Hepatocyte (in vitro differentiated cells and primary cell): ENCODE data around the genes RBM10, ELK1, SUV39H1, GLOD5 and PQBP1.

GRCh38 chrX:46628049-46628373 is 54.4 kb downstream of the CHST7 start:
- RAMPAGE, long total RNA = no peak
- RRBS = no CpG with 5 or more reads among the region's 3 CpGs

DNA sequence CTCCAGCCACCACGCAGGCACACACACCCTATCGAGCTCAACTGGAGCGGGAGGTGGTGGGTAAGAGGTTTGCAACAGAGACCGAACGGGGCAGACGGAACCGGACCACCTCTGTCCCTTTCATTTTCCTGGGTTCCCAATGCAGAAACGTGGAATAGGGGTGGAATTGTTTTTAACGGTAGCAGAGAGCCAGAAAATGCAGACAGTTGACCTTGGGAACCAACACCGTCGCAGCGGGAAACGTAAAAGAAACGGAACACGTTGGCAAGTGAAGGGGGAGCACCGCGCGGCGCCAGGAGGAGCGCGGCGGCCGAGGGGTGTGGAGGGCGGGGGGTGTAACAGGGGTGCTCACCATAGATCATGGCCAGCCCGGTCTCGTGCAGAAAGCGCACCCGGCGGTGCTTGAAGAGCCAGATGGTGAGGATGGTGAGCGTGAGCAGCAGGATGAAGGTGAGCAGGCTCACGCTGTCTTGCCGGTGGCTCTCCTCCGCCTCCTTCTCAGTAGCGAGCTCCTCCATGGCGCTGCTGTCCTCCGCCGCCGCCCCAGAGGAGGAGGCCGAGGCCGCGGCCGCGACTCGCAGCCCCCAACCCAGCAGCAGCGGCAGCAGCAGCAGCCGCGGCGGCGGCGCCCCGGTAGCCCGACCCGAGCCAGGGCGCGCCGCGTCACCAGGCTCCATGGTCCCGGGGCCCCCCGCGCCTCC is 415 bp downstream of the SLC9A7 start:
- RAMPAGE, long total RNA = no peak
- RRBS = 9% methylated on average over 10 of the region's 60 CpGs

DNA sequence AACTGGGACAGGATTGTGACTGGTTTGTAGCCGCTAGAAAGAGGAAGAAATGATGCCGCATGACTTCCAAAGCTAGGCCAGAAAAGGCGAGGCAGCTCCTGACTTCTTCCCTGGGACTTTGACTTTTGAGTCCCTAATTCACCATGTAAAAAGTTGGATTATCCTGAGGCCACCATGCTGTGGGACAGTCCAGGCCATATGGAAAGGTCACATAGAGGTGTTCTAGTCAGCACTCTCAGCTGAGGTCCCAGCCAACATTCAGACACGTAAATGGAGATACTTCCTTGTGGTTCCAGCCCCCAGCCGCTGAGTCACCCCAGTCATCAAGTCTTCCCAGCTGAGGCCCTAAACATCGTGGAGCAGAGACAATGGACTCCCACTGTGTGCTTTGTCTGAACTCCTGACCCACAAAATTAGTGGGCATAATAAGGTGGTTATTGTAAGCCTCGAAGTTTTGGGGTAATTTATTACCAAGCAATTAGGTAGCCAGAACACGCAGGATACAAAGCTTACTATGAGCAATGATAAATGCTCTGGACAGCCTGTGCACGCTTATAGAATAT is 33.0 kb upstream of the SLC9A7 start:
- RAMPAGE, long total RNA = no peak
- RRBS = no CpG with 5 or more reads among the region's 9 CpGs

DNA sequence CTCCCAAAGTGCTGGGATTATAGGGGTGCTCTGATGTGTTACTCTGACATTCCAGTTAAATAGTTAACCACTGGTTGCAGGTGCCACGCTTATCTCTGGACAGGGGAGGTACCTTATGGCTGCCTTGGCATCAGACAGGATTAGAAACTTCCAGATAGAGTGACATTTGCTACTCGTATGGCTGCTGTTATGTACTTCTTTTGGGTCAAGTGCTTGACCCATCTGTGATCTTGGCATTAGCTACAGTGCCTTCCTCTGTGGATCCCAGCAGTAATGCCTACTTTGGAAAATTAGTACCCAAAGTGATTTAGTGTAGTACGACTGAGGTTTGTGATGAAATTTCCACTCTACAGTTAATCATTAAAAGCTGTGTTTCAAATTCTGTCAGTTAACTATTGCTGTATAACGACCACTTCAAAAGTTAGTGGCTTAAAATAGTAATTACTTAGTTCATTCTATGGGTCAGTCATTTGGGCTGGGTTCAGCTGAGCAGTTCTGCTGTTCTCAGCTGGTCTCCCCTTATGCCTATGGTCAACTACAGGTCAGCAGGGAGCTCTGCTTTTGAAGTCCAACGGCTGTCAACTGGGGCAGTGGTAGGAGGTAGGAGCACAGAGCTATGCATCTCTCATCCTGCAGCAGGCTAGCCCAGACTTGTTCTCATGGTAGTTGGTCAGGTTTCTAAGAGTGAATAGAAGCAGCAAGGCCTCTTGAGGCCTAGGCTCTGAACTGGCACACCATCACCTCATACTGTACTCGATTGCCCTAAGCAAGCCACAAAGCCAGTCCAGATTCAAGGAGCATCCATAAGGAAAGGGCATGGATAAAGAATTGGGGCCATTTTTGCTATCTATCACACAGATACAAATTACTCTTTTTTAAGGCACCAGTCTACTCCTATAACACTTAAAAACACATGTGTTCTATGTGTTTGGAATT is 51.1 kb downstream of the JADE3 start:
- RAMPAGE, long total RNA = no peak
- RRBS = no CpG with 5 or more reads among the region's 6 CpGs

- RAMPAGE, long total RNA = no peak
- RRBS = 17% methylated on average over 29 of the region's 67 CpGs
These were observed at the start of gene RBM10 for GRCh38 chrX:47144959-47145975. Gene RBM10 (plus strand): TSS chrX:47145221.

- RAMPAGE, long total RNA = no peak
- RRBS = no CpG with 5 or more reads among the region's 19 CpGs
These were observed 14.2 kb upstream of the UBA1 start for GRCh38 chrX:47179207-47179997.

GRCh38 chrX:47212367-47212689 is 6.2 kb upstream of the CDK16 start:
- RAMPAGE, long total RNA = no peak
- RRBS = no CpG with 5 or more reads among the region's 2 CpGs

- RAMPAGE, long total RNA = no peak
- RRBS = no CpG with 5 or more reads among the region's 3 CpGs
These were observed 1.1 kb upstream of the USP11 start for GRCh38 chrX:47231763-47232077.

GRCh38 chrX:47463303-47463849 is 19.6 kb downstream of the ZNF41 start:
- RAMPAGE, long total RNA = no peak
- RRBS = no CpG with 5 or more reads among the region's 2 CpGs

GRCh38 chrX:47562338-47563585 is 1.8 kb downstream of the ARAF start:
- RAMPAGE, long total RNA = no peak
- RRBS = no CpG with 5 or more reads among the region's 26 CpGs

DNA sequence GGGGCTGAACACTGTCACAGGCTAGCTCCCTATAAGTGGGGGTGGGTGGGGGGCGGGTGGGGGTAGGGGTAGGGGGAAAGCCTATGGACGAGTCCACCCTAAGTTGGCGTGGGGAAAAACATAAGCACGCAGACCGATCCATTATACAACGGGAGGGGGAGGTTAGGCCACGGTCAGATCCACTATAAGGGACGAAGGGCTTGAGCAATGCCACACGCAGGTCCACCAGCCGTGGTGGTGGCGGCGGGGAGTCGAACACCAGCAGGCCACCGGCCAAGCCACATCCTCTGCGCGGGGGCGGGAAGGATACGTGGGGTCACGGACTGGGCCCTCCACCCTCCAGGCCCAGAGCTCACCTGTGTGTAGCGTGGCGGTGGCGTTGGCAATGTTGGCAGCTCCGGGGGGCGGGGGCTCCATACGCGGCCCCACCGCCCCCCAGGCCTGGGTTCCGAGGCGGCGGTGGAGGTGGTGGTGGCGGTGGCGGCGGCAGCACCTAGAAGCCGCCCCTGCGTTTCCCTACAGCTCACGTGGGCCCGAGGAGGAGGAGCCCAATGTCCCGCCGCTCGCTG is at the start of gene ELK1:
Gene ELK1 (minus strand): TSS at position 497 of the 569 bp plus-strand sequence.
- RAMPAGE, long total RNA = start-site peak on the minus strand centred at position 483 of the sequence, 33 bp wide, 52 and 11 reads in 2 replicates
- RRBS = no CpG with 5 or more reads among the region's 40 CpGs

DNA sequence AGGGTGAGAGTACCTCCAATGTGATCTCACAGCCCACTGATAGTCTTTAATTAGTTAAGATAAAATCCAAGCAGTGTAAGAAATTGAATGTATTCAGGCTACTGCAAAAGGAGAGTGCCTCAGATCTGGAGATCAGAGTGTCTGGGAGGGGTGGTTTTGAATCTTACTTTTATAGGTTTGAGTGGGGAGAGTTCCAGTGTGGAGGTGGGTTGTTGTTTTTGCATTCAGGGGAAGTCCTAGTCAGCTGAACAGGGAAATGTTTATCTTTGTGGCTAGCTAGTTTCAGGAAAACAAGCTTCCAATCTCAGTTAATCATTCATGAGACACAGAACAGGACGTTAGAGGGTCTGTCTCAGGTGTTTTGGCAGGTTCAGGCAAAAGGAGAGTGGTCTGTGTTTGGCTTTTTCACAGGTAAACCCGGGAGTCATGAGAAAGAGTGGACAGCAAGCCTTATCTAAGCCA is 26.0 kb downstream of the ZNF81 start:
- RAMPAGE, long total RNA = no peak
- RRBS = no CpG with 5 or more reads among the region's 2 CpGs

DNA sequence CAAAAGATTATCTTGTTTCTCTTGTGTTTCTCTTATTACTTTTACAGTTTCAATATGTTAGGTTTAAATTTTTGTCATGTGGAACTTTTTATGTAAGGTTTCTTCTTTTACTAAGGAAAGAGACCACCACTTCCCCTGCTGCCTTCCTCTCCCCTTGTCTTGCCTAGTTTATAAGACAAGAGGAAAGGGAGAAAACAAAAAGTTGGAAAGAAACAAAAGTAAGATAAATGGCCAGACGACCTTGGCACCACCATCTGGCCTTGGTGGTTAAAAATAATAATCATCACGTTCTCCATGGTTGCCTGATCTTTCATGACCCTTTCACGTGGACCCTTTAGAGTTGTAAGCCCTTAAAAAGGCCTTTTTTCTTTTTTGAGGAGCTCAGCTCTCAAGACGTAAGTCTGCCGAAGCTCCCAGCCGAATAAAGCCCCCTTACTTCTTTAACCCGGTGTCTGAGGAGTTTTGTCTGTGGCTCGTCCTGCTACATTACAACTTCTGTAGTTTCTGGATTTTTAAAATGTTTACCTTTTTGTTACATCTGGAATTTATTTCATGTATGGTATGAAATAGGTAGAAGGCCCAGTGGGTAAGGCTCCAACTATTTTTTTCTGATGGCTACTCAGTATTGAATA is 18.4 kb downstream of the ZNF630 start:
- RAMPAGE, long total RNA = no peak
- RRBS = no CpG with 5 or more reads among the region's 8 CpGs

- RAMPAGE, long total RNA = no peak
- RRBS = no CpG with 5 or more reads among the region's 2 CpGs
These were observed 2.9 kb upstream of the FTSJ1 start for GRCh38 chrX:48473178-48473357.

DNA sequence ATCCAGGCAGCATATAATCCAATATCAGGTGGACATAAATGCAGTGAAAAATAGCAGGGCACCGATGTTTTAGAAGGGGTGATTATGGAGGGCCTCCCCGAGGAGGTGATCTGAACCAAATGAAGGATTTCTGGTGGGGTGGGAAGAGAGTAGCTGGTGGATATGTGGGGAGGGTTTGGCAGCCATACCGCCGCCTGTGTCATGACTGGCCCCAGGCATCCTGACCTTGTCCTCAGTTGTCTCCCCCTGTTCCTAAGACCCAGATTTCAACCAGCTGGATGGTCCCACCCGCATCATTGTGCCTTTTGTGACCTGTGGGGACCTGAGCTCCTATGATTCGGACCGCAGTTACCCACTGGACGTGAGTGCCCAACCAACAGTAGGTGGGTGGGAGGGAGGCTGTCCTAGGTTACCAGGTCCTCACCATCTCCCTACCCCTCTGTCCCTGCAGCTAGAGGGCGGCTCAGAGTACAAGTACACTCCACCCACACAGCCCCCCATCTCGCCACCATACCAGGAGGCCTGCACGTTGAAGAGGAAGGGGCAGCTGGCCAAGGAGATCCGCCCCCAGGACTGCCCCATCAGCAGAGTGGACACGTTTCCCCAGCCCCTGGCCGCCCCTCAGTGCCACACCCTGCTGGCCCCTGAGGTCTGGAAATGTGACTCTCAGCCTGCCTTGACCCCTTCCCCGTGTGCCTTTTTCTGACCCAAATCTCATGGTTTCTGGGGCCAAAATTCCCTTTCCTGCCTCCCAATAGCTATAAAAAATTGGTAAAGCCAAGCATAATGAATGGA is 6.3 kb downstream of the FTSJ1 start:
- RAMPAGE, long total RNA = no peak
- RRBS = no CpG with 5 or more reads among the region's 15 CpGs

GRCh38 chrX:48696069-48696857 is at the start of gene SUV39H1:
Gene SUV39H1 (plus strand): TSS chrX:48696734.
- RAMPAGE, long total RNA = no peak
- RRBS = 4% methylated on average over 31 of the region's 61 CpGs

- RAMPAGE, long total RNA = no peak
- RRBS = no CpG with 5 or more reads among the region's 4 CpGs
These were observed 24.4 kb downstream of the SUV39H1 start for GRCh38 chrX:48720905-48721437.

DNA sequence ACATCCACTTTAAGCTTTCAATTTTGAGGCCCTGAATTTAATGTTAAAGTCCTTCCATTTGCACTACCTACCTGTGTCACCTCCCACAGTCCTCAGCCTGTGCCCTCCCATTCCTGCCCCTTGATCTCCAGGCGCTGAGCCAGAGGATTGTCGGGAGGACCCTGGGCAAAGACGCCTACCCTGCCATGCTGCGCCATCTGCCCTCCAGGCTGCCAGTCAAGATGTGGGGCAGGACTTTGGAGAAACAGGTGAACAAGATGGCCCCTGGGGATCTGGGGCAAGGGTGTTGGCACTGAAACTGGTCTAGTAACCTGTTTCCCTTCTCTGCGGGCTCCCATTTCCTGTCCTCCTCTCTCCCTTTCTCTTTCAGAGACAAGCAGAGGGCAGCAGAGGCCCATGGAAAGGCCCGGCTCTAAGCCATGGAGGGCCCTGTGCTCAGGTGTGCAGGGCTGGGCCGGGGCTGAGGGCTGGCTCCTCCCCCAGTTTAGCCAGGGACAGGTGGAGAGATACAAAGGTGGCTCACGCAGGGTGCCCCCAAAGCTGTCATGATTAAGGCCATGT is at the start of gene GLOD5:
Gene GLOD5 (plus strand): TSS at position 142 of the 561 bp plus-strand sequence.
- RAMPAGE, long total RNA = no peak
- RRBS = 12% methylated on average over 2 of the region's 8 CpGs

DNA sequence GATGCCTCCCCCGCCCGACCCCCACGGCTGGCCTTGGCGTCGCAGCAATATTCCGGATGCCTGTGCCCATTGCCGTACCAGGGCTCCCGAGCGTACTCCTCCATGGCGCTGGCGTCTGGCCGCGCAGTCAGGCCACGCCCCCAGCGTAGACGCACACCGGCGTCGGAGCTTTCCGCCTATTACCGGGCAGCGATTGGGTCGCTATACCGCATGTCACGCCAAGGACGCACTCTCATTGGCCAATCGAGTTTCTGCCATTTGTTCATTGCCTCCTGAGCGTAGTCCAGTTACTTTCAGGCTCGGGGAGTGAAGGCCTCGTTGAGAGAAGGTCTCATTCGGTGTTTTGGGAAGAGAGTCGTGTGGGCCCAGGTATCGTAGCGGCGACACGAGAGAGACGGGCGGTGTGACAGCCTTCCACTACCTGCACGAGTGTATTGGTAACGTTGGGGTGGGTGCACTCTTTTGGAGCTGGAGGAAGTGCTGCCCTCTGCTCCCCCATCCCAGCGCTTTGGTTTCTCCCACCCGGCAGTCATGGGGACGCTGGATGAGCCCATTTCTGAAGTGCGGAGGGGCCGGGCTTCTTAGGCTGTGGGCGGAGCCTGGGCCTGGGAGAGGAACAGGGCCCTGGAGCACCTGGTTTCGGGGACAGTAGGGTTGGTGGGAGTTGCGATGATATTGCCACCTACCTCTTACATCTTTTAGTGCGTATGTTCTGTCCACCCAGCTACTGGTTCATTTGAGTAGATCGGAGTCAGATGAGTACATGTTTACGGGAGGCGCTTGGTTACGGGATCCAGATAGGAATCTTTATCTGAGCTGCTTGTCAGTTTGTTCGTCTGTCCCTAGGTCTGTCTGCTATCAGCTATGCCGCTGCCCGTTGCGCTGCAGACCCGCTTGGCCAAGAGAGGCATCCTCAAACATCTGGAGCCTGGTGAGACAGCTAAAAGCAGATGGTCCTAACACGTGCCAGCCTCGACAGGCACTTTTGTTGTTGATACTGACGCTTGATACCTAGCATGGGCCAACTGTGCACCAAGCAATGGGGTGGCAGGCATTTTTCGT is at the start of gene PQBP1:
Gene PQBP1 (plus strand): TSS at position 285 of the 1,062 bp plus-strand sequence.
- RAMPAGE, long total RNA = start-site peak on the minus strand centred at position 117 of the sequence, 26 bp wide, 337 and 209 reads in 2 replicates; start-site peak on the plus strand centred at position 297 of the sequence, 15 bp wide, 58 and 19 reads in 2 replicates
- RRBS = 19% methylated on average over 11 of the region's 62 CpGs

GRCh38 chrX:48953574-48954115 is 3.8 kb downstream of the OTUD5 start:
- RAMPAGE, long total RNA = no peak
- RRBS = no CpG with 5 or more reads among the region's 4 CpGs